Retinal pigment epithelial cell (primary cell): ENCODE results near the genes SLC39A1, CHRNB2 and ZBTB7B.

- RRBS = under 1% methylated on average over 21 of the region's 53 CpGs
Observed at GRCh38 chr1:153963193-153964032, at the start of gene SLC39A1. TSS of gene SLC39A1 (minus strand) at chr1:153963537.

DNA sequence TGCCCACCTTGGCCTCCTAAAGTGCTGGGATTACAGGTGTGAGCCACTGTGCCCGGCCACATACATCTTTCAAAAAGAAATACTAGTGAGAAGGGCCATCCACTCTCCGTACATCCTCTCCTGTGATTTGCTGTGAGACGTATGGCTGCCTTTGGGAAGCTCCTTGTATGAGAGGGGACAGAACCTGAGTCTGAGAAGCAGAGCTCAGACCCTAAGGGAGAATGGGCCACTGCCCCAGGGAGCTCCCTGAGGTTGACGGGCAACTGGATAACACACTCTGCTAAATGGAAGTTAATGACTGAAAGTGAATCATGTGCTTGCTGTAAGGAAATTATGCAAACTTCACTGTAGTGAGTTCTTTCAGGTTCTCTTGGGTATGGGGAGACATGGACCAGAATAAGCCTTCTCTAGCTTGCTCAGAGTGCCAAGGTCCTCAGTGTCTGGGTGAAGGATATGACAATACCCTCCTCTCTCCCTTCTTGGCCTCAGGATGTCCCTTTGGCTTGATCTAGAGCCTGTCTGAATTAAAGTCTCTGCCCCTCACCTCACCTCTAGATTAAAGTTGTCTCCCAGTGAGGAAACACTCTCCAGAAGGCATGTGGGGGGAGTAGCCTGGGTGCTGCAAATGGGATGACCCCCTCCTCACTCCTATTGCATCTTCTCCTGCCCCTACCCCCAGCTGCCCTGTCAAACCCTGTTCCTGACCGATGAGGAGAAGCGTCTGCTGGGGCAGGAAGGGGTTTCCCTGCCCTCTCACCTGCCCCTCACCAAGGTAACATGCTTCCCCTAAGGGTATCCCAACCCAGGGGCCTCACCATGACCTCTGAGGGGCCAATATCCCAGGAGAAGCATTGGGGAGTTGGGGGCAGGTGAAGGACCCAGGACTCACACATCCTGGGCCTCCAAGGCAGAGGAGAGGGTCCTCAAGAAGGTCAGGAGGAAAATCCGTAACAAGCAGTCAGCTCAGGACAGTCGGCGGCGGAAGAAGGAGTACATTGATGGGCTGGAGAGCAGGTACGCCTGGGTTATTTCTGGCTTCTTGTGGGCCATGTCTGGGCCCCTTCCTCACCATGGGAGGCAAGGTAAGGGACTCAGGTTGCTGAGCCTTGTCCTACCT, 4.7 kb downstream of the CREB3L4 start:
- RRBS = no CpG with 5 or more reads among the region's 11 CpGs

GRCh38 chr1:154164440-154164852, 27.5 kb downstream of the TPM3 start:
- RRBS = no CpG with 5 or more reads among the region's 1 CpG

DNA sequence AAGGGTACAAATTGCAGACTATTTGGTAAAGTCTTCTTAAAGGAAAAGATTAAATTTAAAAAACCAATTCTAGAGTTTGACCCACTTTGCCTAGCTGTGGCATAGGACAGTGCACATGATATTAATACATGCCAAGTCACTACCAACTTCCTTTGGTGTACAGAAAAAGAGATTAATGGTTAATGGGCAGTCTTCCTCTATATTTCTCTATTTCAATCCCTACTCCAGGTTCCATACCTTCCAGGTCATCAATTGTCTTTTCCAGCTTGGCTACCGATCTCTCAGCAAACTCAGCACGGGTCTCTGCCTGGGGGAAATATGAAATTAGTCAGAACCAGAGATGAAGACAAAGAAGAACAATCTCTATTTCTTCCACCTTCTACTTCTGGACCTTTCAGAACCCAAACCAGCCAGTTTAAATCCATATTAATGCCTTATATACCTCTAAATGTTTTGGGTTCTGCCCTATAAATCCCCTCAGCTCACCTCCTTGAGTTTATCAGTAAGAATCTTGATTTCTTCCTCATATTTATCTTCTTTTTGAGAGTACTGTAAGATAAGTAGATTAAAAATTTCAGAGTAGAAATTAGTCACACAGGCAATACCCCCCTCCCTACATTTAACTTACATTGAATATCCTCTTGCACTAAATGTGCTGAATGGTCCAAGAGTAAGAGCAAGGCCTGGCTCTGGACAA, 21.6 kb downstream of the TPM3 start:
- RRBS = no CpG with 5 or more reads among the region's 2 CpGs

DNA sequence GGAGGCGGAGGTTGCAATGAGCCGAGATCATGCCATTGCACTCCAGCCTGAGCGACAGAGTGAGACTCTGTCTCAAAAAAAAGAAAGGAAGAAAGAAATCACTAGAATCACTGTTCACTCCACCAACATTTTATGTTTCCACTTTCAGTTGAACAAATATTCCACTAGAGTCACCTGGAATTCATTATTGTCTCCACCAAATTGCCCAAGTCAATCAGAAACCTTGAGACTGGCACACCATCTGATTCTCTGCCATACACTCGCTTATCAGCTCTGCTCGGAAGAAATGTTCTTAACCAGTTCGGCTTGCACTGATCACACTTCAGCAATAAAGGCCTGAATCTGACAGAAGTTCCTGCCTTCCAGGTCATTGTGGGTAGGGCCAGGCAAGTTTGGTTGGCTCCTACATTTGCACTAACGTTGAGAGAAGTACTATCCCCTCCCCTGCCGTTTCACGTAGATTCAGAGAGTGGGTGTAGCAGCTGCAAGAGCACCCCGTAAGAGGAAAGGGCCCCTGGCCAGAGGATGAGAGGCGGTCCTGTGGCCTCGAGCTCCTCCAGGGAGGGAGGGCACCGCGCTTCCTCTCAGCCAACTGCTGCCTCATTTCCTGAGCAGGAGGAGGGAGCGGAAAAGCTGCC, 9.9 kb downstream of the TPM3 start:
- RRBS = no CpG with 5 or more reads among the region's 15 CpGs

DNA sequence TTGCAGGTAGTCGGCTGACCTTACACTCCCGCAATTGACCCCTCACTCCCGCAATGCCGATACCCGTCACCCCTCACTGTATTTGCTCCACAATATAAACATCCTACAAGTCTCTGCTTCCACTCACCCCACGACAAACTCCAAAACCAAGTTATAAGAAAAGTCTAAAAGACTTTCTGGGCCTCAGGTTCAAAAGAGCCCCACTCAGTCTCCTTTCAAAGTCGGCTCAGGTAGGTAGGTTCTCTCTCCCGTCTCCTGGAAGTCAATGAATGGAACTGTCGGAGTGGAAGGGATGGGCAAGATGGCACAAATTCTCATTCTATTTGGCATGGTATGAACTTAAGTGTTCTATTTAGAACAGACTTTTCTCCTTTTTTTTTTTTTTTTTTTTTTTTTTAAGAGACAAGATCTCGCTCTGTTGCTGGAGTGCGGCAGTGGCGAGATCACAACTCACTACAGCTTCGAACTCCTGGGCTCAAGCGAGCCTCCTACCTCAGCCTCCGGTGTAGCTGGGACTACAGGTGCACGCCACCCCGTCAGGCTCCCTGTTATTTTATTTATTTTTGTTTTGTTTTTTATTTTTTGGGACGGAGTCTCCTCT, 8.3 kb downstream of the TPM3 start:
- RRBS = no CpG with 5 or more reads among the region's 18 CpGs

DNA sequence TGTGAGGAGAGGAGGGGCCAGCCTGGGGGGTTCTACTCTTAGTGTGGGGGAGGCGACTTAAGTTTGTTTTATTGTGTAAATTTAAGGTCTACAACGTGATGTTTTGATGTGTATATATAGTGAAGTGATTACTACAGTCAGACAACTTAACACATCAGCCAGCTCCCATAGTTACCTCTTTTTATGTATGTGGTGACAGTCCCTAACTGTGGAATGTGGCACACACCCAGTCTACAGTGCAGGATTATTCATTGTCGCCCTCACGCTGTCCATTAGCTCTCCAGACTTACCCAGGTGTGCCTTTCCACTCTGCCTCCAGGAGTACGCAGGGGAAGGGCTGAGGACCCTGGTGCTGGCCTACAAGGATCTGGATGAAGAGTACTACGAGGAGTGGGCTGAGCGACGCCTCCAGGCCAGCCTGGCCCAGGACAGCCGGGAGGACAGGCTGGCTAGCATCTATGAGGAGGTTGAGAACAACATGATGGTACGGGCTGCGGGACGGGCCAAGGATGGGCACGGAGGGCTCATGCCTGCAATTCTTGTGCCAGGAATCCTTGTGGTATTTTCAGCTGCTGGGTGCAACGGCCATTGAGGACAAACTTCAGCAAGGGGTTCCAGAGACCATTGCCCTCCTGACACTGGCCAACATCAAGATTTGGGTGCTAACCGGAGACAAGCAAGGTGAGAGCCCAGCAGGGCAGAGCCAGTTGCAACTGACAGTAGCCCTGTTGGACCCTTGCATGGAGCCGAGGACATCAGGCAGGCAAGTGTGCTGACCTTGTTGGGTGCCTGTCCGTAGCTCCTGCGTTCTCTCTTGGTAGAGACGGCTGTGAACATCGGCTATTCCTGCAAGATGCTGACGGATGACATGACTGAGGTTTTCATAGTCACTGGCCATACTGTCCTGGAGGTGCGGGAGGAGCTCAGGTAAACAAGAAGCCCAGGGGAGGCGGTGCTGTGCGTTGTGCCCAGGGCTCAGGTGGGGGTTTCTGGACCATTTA, 18.5 kb downstream of the ATP8B2 start:
- RRBS = no CpG with 5 or more reads among the region's 24 CpGs

DNA sequence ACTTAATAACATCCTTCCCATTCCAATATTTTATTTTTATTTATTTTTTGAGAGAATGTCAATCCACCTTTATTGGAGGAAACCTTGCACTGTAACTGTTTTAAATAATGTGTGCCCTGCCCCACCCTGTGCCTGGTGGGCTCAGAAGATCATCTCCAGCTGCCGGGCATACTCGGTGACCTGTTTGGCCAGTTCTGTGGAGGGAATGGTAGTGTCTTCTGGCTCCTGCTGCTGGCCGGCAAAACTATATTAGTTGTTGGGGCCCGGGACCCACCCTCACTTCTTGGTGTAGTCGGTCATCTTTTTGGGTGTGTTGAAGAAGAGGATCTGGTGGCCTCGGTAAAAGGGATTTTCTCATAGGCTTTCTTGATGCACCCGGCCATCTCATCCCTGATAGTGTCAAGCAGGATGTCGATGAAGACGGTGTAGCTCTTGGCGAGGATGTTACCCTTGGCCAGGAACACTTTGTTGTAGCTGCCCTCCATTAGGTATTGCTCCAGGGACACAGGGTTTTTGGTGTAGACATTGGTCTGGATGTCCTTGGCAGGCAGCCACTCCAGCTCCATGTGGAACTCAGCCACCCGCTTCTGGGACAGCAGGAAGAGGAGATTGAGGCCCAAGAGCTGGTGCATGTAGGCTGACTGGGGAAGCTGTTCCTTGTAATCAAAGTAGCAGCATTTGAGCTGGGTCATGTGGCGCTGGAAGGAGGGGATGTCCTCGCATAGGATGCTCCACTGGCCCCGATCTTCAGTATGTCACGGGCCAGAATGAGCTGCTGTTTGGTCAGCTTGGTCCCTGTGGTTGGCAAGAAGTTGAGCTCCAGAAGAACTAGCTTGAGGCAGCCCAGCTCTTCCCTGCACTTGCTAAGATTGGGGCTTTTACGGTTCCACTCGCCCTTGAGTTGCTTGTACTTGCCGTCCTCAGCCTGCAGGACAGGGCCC, 9.3 kb downstream of the IL6R start:
- RRBS = 100% methylated on average over 3 of the region's 18 CpGs

GRCh38 chr1:154431539-154432190, 26.5 kb downstream of the IL6R start:
- RRBS = no CpG with 5 or more reads among the region's 10 CpGs

DNA sequence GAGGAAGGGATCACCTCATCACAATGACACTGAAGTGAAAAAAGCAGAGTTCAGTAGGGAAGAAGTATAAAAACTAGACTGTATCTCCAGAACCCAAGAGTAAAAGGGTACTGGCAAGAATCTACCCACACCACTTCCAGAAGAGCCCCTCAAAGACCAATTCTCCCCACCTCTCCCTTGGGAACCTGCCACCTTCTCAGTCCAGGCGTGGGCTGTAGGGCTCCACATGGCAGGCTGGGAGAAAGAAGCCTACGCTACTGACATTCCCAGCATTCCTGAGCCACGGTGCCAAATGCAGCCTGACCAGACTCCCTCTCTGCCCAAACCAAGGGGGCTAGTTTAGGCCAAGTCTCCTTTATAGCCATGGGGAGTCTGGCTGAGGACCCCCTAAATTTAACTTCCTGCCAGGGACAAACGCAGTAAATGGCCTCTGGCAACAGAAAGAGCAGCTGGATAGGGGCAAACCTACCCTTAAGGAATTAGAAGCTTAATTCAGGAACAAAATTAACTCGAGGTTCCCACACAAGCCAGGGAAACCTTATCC, 2.0 kb downstream of the UBE2Q1 start:
- RRBS = no CpG with 5 or more reads among the region's 5 CpGs

DNA sequence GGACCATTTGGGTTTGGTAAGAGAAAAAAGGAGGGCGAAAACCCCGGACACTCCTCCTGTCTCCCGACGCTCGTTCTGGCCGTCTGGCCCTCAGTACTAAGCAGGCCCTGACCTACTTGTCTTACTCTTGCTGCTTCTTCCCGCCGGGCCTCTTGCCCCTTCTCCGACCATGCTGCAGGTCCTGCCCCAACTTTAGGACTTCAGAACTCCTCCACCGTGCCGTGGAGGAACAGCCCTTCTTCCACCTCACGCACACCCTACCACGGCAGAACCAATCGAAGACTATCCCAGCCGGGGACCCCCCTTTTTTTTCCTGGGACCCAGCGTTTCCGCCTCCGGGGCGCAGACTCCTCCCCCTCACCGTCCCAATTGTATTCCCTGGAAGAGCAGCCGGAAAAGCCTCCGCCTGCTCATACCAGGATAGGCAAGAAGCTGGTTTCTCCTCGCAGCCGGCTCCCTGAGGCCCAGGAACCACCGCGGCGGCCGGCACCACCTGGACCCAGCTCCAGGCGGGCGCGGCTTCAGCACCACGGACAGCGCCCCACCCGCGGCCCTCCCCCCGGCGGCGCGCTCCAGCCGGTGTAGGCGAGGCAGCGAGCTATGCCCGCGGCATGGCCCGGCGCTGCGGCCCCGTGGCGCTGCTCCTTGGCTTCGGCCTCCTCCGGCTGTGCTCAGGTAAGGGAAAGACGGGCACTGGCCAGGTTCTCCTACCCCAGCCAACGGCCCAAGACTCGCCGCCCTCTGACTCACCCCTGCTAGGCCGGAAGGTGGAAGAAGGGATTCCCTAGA, at the start of gene CHRNB2:
Gene CHRNB2, plus strand, starts transcription at position 345 of the 789 bp plus-strand sequence.
- RRBS = 2% methylated on average over 38 of the region's 56 CpGs

- RRBS = no CpG with 5 or more reads among the region's 15 CpGs
Observed at GRCh38 chr1:154601767-154602799, 5.9 kb downstream of the ADAR start.

DNA sequence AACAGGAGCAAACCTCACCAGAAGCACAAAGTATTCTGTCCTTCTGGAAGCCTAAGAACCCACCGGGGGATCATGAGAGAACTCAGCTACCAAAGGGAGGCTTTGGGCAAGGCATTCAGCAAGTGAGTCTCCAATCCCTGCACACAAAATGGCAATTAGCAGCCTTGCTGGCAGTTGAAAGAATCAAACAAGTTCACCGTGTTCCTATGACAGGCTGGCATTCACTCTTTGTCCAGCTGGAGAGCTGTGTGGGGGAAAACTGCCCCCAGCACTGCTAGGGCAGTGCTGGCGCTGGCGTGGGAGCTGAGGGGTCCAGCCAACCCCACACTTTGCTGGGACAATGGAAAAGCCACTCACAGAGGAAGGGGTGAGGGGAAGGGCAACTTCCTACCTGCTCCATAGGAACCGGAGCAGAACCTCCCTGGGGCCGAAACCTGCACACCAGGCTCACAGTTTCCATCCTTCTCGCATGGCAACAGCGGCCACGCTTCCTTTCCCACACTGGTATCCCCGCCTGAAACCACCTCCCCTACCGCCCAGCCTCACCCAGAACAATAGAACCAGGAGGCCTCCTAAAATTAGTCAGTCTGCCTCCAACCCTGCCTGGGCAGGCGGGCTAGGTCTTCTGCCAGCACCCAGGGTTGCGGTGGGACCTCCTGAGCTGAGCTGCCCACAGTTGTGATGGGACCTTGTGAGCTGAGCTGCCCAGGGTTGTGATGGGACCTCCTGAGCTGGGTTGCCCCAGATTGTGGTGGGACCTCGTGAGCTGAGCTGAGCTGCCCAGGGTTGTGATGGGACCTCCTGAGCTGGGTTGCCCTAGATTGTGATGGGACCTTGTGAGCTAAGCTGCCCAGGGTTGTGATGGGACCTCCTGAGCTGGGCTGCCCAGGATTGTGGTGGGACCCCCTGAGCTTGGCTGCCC, 26.9 kb upstream of the KCNN3 start:
- RRBS = no CpG with 5 or more reads among the region's 14 CpGs

GRCh38 chr1:154952738-154953139, 3.2 kb downstream of the PBXIP1 start:
- RRBS = no CpG with 5 or more reads among the region's 4 CpGs

DNA sequence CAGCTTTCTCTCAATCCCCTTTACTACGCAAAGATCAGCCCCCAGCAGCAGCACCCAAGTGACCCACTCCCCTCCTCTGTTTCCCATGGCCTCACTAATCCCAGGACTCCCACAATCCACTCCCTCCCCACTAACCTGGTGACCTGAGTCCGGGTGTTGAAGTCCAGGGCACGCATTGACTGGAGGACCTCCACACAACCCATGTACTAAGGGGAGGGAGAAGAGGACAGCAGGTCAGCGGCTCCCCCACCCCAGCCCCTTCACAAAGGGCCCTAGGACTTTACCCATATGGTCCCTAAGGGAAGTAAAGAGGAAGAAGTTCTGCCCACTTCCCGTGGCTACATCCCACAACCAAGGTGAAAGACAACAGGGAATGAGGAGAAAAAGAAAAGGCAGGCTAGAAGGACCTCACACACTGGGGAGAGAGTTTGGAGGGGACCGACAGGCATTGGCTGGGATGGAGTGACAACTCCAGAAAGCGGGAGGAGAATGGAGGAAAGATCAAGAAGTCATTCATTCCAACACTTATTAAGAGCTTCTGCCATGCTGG, 1.2 kb downstream of the SHC1 start:
- RRBS = no CpG with 5 or more reads among the region's 7 CpGs

DNA sequence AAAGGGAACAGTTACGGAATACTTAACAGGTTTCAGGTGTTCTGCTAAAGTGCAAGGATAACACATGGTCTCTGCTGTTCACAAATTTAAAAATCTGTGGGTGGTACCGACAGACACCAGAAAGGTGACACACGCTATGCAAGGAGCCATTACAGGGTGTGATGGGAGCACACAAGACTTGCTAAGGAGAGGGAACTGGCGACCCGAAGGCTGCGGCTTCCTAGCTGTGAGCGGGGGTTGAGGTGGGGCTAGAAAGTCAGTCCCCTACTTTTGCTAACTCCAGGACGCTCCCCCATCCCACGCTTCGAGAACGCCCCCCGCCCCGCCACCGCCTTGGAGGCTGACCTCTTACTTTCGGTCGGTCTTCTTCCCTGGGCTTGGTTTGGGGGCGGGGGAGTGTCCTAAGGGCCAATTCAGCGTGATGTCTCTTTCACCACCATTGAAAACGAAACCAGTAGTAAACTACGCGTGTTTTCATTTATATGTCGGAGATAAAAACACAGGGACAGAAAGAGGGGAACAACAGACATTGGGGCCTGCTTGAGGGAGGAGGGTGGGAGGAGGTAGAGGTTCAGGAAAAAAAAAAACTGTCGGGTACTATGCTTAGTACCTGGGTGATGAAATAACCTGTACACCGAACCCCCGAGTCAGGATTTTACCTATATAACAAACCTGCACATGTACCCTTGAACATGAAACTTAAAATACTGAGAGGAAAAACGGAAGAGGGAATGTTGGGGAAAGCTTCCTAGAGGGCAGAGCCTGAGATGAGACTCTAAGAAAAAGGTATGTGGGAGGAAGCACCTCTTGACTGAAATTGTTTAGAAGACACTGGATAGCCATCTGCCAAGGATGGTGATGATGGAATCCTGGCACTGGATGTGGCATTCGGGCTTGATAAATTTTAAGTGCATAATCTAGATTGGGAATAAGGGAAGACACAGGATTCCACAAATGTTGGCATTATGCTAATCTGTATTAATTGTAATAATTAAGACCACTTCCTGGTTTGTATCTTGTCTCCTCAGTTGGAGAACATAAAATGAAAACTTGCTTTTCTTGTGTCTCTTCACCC, 1.2 kb downstream of the CKS1B start:
- RRBS = no CpG with 5 or more reads among the region's 27 CpGs

GRCh38 chr1:154982519-154982949, 610 bp upstream of the FLAD1 start:
- RRBS = no CpG with 5 or more reads among the region's 5 CpGs

DNA sequence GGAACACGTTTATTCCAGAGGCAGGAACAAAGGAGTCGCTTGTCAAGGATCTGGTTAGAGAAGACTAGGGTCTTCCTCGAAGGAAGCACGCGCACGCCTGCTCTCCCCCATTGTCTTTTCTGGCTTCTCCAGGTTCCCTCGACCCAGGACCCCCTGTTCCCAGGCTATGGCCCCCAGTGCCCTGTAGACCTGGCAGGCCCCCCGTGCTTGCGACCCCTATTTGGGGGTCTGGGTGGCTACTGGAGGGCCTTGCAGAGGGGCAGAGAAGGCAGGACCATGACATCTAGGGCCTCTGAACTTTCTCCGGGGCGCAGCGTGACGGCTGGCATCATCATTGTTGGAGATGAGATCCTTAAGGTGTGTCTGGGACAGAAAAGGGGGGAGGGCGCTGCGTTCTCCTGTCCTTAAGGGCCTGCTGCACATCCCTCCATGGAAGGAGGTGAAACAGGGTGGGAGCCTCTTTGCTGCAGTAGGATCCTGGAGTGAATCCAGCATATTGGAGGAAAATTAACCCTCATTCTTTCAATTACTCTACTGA, 635 bp downstream of the FLAD1 start:
- RRBS = no CpG with 5 or more reads among the region's 15 CpGs

DNA sequence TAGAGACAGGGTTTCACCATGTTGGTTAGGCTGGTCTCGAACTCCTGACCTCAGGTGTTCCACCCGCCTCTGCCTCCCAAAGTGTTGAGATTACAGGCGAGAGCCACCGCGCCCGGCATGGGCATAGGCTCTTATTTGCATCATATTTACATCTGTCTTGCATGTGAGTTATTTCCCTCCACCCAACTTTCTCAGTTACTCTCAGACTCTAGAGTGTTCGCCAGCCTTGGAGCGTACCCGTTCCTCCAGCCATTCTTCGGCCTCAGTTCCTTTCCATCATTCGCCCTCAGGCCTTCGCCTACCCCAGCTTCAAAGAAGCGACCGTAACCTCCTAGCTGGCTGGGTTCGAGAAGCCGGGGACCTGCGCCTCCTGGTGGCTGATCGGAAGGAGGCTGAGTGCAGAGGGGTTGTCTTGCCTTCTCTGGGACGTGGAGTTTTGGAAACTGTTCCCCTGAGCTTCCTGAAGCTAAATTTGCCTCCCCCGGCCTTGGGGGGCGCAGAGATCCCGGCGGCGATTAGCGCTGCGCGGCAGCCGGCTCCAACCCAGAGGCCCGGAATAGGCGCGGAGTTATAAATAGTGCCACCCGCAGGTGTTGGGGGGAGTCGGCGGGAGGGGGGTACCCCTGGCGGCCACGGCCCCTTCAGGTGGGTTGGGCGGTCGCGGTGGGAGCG, 3.6 kb upstream of the ZBTB7B start:
- RRBS = no CpG with 5 or more reads among the region's 40 CpGs

DNA sequence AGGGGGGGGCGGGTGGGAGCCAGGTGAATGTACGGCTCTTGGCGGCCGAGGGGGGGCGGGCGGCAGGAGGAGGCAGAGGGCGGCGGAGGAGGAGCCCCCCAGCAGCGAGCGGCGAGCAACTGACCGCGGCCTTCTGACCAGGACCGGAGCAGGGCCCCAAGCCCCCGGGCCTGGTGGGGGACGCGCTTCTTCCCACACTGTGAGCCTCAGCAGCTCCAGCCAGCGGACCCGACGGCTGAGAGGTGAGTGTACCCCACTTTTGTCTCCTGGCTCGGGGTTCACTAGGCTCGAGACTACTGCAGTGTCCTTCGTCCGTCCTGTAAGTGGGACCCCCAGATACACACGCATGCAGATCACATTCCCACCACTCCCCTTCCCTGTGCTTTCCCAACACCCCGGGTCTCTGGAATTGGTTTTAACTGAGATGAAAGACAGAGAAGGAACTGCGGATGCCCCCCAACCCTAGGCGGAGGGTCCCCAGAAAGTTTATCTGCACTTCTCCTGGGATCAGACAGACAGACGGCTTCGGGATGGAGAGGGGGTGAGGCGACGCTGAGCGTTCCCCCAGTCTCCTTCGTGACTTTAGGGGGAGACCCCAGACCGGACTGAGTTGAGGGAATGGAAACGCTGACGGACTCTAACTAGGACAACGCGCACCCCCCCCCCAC, at the start of gene ZBTB7B:
Gene ZBTB7B, plus strand, starts transcription at position 101 of the 668 bp plus-strand sequence.
- RRBS = no CpG with 5 or more reads among the region's 39 CpGs